ENCODE results near the gene MAP2K5.

DNA sequence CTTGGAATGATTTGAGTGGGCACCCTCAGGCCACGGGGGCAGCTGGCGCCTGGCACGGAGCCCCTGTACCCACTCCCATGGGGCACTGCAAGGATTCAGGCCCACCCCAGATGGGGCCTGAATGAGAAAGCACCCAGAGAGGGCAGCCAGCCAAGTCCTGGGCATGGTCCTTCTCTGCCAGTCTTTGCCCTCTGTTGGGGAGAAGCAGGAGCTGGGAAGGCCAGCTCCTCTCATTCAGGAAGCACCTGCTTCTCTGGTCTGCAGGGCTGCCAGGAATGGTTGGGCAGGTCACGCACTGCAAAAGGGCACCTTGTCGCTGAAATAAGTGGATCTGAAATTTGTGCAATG lies 148.5 kb downstream of the SMAD6 start:
- PRO-cap: no peak

DNA sequence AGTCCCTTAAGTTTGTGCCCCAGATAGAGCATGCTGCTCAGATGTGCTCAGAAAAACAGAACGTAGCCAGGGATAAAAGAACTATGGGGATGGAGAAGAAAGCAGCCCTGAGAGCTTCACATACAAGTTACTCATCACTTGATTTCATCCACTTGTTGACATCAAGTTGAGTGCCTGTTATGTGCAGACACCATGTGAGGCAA lies 72.5 kb upstream of the SMAD3 start:
- PRO-cap: no peak

DNA sequence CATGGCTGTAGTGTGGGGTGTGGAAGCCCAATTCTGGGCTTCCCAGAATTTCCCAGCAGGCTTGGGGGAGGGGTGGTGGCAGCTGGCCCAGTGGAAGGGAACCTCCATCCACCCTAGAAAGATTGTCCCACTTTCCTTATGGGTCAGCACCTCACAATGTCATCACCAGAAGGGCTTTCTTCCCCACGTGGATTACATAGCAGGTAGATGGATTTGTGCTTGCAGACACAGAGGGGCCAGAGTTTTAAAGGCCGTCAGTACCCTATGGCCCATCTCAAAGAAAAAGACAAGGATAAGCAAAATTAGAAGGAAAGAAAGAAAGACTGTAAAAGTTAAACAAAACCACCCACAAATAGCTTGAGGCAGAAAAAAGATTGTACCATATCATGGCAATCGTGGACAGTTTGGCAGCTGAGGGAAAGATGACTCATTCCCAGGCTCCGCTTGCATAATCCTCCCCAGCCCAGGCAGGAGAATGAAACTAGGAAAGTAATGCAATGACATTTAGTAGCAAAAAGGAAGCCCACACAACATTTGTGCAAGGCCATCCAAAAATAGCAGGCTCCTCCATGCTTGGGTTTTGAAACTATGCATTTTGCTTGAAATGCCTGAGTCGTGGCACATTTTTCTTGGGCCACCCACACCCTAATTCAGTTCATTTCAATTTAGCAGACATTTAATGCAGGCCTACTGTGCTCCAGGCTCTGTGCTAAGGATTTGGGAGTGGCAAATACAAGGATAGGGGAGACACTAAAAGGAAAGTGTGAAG lies 41.1 kb upstream of the SMAD3 start:
- PRO-cap: no peak

DNA sequence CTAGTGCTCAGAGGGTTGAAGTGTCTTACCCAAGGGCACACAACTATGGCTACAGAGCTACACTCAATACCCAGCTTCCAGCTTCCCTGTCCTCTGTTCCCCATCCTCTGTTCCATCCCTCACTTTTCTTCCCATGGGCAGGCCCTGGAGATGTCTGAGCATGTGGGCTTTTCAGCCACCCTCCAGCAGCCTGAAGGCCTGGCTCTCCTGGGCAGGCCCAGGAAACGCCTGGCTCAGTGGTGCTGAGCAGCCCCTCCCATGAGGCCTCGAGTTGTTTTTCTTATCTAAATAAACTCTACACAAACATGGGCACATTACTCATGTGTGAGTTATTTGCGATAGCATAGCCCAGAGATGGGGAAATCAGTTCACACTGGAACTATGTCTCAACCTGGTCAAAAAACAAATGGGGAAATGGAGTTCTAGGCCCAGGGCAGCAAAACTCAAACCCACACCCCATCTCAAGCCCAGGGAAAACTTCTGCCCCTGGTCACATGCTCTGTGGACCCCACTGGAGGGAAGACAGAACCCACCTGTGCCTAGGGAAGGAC lies 16.7 kb upstream of the SMAD3 start:
- PRO-cap: no peak

DNA sequence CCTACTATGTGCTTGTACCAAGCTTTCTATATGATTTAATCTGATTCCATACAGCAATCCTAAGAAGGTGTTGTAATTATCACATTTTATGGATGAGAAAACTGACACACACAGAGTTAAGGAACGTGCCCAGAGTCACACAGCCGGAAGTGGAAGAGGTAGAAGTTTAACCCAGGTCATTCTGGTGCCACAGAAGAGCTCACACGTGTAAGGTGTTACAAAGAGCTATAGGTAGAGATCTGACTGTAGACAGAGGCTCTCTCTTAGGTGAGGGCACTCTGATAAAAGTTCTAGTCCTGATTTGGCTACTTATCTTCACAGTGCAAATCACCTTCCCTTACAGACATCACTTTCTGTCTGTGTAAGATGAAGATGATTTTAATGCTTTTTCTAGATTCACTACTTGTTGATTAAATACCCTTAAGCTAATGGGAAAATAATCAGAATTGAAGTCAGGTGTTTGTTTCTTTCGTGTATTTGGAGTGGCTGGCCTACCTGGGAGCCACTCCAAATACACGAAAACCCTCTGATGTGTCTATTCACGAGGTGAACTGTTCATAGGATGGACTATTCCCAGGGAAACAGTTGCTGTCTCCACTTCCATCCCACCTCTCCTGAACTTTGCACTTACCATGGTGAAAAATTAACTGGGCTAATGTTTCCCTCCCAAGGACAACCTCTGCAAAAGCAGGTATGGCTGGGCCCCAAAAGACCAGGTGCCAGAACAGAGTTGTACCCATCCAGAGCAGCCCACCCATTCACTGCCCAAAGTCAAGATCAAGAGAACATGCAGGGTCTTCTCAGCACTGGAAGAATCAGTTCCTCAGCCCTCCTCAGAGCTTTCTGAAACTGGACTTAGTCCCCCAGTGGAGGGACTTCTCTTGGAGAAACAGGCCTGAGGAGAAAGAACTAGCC lies 3.1 kb upstream of the SMAD3 start:
- PRO-cap: no peak

GRCh38 chr15:67081847-67082915 lies 16.8 kb downstream of the SMAD3 start:
- PRO-cap: no peak

DNA sequence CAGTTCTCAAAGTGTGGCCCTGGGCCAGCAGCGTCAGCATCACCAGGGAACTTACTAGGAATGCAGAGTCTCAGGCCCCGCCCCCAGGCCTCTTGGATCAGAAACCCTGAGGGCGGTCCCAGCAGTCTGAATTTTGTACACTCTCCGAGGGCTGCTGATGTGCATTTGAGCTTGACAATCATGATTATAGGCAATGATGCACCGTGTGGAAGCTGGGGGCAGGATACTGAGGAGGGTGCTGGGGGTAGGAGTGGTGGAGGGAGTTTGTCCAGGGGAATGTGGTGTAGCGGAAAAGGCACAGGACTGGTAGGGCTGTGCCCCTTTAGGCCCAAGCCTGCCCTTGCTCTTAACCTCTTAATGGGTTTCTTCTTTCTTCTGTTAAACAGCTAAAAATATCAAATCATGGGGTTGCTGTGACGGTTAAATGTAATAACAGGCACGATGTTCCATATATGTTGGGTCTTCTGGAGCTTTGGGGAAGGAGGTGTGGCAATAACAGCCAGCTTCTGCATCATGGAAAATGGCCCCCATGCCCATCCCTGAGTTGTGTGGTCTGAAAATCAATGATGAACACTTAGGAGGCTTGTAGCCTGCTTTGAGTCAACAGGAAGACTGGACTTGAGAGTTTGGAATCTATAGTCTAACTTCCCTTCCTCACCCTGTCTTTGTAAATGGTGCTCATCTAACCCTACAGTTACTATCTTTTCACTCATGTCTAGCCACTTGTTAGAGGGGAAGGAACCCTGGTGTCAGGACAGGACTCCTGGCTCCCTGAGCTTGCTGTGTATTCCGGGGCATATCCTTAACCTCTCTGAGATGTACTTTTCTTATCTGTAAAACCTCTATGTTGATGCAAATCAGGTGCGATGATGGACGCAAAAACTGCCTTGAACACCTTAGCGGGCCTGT lies 27.3 kb downstream of the SMAD3 start:
- PRO-cap: no peak

- PRO-cap: no peak
Measured at GRCh38 chr15:67097992-67099278, 33.0 kb downstream of the SMAD3 start.

GRCh38 chr15:67110074-67110929 lies 44.9 kb downstream of the SMAD3 start:
- PRO-cap: no peak

GRCh38 chr15:67148287-67148935 lies 83.0 kb downstream of the SMAD3 start:
- PRO-cap: no peak

- PRO-cap: unidirectional peak, minus-strand start at chr15:67164778
Measured at GRCh38 chr15:67164692-67165304, 89.7 kb downstream of the AAGAB start.

DNA sequence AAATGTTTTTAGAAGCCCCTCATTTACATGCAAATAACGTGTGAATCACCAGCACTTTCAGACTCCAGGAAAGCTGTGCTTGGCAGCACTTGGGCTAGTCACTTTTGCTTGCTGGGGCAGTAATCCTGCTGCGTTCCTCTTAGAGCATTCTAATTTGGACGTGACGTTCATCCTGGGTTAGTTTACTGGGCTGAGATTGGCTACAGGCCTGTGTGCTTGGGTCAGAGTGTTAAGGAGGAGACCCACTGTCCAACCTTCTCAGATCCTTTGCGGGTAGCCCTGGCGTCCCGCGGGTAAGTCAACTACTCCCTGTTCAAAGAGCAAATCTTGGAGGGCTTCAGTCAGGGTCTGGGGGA lies 88.6 kb downstream of the AAGAB start:
- PRO-cap: no peak

DNA sequence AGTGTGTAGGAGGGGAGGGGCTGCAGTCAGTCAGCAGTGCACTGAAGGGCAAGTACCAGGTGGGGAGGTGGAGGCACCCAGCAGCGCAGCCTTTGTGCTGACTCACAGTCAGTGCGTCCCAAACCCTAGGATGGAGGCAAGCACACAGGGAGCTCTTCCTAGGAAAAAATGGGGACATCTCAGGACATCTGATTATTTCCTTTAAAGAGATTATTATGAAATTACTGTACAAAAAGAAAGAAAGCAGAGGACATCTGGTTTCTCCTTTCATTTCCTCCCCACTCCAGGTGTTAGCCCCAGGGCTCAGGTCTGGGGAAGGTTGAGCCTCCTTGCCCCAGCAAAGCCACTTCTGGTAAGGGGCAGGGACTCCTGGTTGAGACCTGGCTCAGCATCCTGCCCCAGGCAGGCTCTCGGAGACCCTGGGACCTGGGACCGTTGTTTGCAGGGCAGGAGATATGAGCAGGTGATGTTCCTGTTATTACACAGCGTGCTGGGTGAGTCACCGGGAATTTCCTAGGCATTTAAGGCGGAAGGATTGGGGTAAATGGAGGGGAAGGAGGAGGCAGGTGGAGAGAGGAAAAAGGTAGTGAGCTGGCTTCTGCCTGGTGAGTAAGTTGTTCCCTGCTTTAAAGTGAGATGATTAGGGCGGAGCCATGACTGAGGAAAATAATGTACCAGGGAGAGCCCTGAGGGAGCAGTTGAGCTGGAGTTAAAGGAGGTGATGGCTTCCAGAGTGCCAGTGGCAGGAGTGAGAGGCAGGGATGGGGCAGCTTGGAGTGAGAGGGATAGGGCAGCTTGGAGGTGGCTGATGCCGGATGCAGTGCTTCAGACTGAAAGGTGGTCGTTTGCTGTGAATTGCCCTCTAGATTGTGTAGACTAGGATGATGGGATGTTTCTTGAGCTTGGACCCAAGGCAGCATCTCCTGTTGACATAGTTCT lies 79.6 kb downstream of the AAGAB start:
- PRO-cap: no peak

- PRO-cap: no peak
Measured at GRCh38 chr15:67176642-67176993, 77.8 kb downstream of the AAGAB start.

DNA sequence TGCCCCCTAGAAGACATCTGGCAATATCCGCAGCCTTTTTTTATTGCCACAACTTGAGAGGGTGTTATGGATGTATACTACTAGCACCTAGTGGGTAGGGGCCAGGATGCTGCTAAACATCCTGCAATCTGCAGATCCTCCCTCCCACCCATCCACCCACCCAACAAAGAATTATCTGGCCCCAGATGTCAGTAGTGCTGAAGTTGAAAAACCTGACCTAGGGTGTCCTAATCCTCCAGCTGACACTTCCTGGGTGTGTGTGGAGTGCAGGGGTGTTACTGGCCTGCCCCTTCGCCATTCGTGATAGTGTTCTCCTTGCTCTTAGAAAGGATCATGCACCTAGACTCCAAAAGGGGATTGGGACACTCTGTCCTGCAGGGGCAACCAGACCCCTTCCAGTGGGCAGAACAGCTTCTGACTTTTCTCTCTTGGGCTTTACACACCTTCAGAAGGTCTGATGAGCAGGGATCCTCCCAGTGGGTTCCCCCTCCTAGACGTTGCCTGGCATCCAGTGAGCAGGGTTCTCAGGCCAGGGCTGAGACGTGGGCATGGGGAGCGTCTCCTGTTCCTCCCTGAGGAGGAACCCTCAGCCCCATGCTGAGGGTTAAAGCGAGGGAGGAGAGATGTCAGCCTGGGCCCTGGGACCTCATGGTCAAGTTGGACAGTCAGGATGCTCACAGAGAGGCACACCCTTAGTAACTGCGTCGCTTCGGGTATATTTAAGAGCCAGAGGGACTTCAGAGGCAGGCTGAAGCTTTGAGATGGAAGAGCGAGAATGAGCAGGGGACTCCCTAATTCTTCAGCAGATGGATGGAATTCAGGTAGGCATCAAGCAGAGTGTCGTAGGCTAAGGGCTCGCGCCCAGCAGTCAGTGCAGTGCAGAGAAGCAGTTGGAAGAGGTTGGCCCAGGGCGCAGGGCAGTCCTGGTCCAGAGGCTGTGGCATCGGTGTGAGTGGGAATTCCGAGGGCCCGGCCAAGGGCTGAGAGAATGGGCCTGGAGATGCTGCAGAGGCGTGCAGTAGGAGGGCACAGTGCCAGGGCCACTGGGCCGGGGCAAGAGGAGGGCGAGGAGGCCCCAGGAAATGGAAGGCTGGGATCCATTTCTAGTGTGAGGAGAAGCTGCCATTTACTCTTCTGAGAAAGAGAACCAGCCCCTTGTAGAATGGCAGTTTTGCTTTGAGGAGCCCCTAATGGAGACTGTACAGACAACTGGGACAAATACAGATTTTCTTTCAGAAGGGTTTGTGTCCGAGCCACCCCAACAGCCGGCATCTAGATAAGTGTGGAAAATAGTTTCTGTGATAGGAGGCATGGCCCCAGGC lies 74.7 kb downstream of the AAGAB start:
- PRO-cap: no peak

GRCh38 chr15:67185132-67185635 lies 69.3 kb downstream of the AAGAB start:
- PRO-cap: no peak

GRCh38 chr15:67542502-67543651 lies at the start of gene MAP2K5:
Gene MAP2K5 (plus strand): TSS chr15:67542703.
- PRO-cap: bidirectional peak, plus-strand start at chr15:67542760, minus-strand start at chr15:67542610; unidirectional peak, minus-strand start at chr15:67542842; unidirectional peak, minus-strand start at chr15:67543093

DNA sequence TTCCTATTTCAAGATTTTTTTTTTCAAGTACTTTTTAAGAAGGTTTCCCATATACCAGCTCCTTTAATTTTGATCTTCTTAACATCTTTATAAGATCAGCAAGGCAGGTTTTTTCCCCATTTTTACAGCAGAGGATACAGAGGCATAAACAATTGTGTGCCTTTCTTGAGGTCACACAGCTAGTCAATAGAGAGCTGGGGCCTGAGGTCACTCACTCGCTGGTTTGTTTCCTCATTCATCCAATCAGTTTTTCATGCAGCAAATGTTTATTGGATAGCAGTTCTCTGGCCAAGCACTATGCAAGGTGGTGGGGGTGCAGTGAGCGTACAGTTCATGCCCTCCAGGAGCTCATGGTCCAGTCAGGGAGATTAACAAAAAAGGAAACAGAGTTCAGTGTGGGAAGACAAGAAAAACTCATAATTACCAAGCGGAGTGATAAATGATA lies 29.1 kb downstream of the MAP2K5 start:
- PRO-cap: no peak

- PRO-cap: no peak
Measured at GRCh38 chr15:67925049-67925799, 99.9 kb downstream of the SKOR1 start.

GRCh38 chr15:67945867-67946913 lies 107.9 kb upstream of the PIAS1 start:
- PRO-cap: unidirectional peak, plus-strand start at chr15:67946125; bidirectional peak, plus-strand start at chr15:67946733, minus-strand start at chr15:67946590